Measurements from ENCODE around the genes TMCO3, GRK1 and RASA3.

DNA sequence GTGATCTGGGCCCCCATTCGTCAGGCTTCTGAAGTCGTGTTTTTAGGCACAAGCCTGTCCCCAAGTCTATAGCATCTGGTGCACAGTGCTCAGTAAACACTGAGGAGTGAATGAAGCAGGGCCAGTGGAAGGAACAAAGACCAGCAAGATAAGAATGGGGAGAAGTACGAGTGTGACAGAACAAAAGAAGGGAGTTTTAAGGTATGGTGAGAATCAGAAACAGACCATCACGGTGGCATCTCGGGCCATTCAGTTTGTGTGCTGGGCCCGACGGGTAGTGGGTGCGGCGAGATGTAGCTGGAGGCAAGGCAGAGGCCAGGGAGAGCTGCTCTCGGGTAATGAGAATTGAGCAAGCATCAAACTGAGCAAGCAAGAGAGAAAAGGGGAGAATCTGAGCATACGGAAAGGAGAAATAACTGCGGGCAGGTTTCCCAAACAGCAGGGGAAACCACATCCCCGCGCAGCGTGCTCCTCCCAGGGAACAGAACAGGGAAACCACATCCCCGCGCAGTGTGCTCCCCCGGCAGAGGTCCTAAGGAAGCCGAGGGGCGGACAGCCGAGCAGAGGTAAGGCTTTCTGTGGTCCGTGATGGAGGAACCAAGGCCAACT lies 23.4 kb upstream of the LAMP1 start:
- PRO-cap = no peak

DNA sequence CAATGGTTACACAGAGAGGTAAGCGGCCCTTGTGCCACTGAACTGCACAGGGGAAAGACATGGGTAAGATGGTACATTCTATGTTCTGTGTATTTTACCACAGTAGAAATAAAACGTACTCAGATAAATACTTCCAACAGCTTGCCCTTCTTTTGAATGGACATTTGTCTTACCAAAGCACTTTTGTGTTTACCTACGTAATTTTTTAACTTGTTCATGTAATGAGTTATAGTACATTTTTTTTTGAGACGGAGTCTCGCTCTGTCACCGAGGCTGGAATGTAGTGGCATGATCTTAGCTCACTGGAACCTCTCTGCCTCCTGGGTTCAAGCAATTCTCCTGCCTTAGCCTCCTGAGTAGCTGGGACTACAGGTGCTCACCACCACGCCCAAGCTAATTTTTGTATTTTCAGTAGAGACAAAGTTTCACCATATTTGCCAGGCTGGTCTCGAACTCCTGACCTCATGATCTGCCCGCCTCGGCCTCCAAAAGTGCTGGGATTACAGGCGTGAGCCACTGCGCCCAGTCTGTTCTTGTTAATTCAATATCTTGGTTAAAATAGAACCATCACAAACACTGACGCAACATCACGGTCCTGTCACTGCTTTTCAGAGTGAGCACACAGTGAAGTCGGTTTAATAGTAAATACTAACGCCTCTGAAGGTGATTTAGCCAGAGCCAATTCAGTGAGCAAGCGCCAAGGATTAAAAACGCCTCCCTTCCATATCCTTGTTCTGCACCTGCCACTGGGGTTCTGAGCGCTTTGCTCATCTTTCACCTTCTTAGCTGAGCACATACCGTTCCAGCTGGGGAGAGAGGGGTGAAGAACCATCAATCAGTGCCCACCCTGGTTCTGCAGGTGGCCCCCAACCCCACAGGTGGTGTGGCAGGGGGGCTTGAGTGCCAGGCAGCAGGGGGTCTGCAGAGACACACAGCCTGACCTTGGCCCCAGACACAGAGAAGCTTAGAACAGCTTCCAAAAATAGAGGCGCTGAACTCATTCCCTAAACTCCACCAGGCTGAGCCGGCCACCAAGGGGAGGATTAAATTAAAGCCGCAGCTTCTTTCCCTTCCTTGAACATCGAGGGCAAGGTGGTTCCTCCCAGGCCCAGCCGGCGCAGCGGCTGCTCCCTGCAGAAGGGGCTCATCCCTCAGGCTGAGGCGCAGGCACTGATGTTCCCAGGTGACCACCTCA lies 30.3 kb downstream of the LAMP1 start:
- PRO-cap = no peak

DNA sequence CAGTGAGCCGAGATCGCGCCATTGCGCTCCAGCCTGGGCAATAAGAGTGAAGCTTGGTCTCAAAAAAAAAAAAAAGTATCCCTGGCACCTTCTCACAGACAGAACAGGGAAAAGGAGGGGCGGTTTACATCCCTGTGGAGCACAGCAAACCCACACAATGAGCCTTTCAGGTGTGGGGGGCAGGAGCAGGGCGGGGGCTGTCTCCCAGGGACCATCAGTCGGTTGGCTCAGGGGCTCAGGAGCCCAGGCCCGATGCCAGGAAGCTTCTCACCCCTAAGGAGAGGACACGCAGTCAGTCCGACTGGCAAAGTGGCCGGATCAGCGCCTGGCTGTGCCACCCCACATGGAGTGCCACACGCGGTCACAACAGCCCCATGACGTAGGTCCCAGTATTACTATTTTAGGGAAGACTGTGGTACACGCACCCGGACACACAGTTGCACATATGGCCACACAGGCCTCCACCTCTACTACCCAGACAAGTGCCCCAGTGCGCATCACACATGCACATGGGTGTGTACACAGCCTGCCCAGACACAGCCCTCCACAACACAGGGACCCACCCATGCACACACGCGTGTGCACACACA lies 29.2 kb upstream of the GRTP1 start:
- PRO-cap = no peak

DNA sequence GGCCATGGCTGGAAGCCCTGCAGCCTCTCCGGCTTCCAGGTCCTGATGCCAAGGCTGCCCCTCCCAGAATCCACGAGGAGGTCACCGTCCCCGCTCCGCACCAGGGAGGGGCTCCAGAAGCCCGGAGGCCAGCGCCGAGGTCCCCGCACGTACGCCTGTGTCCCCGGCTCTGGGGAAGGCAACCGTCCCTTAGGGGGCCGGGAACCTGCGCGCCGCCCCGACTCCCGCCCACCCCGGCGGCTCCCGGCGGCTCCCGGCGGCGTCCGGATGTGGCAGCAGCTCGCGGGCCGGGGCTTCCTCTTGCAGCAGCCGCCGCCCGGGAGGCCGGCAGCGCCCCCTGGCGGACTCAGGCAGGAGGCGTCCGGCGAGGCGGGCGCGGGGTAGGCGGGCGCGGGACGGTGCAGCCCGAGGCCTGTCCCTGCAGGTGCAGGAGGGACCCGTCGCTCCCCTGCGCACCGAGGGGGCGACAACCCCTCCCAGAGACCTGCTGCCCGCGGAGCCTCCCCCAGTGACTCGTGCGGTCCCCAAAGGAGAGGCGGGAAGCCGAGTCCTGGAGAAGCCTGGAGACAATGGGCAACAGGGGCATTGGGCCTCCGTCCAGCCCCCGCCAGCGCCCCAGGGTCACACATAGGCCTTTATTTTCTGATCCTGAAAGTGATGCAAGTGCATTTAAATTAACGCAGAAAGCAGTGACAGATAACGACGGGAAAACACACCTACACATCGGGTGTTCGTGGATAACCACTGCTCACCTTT lies 30.1 kb upstream of the GRTP1 start:
- PRO-cap = no peak

DNA sequence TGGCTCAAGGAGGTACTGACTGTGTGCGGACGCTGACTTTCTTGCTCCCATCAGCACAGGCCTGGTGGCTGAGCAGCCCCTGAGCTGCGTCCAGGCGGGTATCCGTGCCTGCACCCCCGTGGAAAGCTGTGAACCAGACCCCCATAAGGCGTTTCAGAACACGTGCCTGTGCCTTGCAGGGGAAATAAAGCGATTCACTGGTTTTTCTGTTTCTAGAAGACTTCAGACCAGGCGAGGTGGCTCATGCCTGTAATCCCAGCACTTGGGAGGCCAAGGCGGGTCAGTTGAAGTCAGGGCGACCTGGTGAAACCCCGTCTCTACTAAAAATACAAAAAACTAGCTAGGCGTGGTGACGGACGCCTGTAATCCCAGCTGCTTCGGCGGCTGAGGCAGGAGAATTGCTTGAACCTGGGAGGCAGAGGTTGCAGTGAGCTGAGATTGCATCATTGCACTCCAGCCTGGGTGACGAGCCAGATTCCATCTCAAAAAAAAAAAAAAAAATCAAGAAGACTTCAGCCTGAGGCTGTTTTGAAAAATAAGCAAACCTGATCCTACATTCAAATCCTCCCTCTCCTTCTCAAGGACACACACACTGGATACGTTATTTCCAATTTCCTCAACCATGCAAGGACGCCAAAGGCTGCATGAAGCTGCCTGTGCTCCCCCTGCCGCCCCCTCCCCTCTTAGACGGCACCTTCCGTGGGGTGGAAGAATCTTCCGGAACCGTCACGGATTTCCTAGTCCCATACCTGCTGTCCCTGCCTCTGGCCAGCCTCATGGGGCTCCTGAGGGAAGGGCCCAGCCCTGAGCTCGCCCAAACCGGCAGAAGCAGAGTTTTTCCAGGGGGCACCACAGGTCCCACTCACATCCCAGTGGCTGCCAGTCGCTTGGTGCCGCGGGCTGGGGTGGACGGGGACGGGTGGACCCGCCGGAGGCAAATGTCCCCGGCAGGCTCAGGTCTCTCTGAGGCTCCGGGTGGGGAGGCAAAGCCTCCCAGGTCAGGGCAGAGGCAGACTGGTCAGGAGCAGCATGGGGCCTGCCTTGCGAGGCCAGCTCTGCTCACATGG lies 25.2 kb downstream of the ADPRHL1 start:
- PRO-cap = no peak

- PRO-cap = no peak
These were observed 15.3 kb upstream of the ADPRHL1 start for GRCh38 chr13:113468453-113469029.

GRCh38 chr13:113474226-113474613 lies 16.3 kb downstream of the DCUN1D2 start:
- PRO-cap = no peak

- PRO-cap = bidirectional peak, plus-strand start at chr13:113491021, minus-strand start at chr13:113490691
These were observed at the start of gene TMCO3 for GRCh38 chr13:113490327-113491440. TMCO3 (plus strand) TSS chr13:113491021.

DNA sequence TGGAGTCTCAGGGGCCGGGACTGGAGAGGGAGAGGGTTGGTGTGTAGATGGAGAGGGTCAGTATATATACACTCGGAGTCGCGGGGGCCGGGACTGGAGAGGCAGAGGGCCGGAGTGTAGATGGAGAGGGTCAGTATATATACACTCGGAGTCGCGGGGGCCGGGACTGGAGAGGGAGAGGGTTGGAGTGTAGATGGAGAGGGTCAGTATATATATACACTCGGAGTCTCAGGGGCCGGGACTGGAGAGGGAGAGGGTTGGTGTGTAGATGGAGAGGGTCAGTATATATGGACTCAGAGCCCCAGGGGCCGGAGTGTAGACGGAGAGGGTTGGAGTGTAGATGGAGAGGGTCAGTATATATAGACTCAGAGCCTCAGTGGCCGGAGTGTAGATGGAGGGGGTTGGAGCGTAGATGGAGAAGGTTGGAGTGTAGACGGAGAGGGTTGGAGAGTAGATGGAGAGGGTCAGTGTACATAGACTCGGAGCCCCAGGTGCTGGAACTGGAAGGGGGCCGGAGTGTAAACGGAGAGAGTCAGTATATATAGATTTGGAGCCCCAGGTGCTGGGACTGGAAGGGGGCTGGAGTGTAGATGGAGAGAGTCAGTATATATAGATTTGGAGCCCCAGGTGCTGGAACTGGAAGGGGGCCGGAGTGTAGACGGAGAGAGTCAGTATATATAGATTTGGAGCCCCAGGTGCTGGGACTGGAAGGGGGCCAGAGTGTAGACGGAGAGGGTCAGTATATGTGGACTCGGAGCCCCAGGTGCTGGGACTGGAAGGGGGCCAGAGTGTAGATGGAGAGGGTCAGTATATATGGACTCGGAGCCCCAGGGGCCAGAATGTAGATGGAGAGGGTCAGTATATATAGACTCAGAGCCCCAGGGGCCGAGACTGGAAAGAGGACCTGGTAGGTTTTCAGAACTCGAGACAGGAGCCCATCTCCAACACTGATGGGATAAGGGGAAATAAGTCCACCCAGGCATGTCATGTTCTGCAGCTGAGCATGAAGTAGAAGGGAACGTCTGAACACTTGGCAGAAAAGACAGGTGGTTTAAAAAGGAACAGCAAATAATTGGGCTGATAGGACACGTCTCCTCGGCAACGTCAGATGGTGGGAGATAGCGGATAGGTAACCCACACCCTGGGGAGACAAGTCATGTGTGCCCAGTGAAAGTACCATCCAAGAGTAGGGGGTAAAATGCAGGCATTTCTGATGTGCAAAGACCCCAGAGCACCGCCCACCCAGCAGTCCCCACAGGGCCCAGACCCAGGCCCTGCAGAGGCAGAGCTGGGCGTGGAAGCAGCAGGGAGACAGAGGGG lies 21.7 kb downstream of the TMCO3 start:
- PRO-cap = no peak

DNA sequence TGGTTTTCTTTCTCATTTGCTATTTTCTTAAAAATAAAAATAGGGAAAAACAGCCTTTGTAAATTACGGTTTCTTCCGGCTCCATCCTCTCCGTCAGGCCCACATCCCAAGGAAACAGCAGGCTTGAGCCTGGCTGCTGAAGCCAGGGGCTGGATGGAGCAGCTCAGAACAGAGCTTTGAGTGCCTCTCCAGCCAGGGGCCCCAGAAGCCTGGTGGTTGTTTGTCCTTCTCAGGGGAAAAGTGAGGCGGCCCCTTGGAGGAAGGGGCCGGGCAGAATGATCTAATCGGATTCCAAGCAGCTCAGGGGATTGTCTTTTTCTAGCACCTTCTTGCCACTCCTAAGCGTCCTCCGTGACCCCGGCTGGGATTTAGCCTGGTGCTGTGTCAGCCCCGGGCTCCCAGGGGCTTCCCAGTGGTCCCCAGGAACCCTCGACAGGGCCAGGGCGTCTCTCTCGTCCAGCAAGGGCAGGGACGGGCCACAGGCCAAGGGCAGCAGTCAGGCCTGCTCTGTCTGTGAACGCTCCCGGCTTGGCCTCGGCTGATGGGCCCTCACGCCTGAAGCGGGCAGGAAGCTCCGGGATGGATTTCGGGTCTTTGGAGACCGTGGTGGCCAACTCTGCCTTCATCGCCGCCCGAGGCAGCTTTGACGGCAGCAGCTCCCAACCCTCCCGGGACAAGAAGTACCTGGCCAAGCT lies at the start of gene GRK1:
TSS of gene GRK1 (plus strand) at position 412 of the 695 bp plus-strand sequence.
- PRO-cap = no peak

- PRO-cap = no peak
These were observed 3.3 kb downstream of the GRK1 start for GRCh38 chr13:113670225-113670718.

- PRO-cap = no peak
These were observed 207 bp downstream of the GAS6 start for GRCh38 chr13:113863816-113863921.

DNA sequence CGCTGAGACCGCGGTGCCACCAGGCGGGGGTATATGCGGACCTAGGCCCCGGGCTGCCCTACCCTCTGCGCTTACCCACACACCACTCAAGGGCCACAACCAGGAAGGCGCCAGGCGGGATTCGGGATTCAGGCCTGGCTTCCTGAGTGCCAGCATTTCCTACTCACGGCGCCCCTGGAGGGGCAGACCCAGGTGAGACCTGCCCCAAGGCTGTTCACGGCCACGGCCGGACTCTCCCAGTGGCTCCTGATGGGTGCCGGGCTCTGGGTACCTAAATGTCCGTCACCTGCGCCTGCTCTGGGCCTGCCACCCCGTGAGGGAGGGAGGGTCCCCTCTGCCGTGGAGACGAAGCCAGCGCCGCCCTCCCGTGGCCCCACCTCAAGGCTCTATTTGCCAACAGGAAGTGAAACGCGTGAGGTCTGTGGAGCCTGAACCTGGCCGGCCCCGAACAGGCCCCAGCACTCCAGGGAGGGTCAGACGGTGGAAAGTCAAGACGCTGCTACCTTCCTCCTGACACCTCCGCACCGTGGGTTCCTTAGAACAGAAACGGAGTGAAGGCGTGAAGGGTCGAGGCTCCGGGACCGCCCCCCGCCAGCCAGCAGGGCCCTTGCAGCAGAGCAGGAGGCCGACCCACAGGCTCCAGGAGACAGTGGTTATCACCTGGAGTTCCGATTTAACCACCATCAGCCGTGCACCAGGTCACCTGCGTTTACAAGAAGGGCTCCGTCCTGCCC lies 50.7 kb upstream of the C13orf46 start:
- PRO-cap = no peak

GRCh38 chr13:114025147-114025711 lies 51.4 kb upstream of the C13orf46 start:
- PRO-cap = no peak

GRCh38 chr13:114065051-114066240 lies 67.0 kb downstream of the RASA3 start:
- PRO-cap = bidirectional peak, plus-strand start at chr13:114065906, minus-strand start at chr13:114065800

GRCh38 chr13:114068738-114069456 lies 63.5 kb downstream of the RASA3 start:
- PRO-cap = no peak

- PRO-cap = no peak
These were observed 44.9 kb downstream of the RASA3 start for GRCh38 chr13:114087534-114087879.

- PRO-cap = no peak
These were observed 25.0 kb downstream of the RASA3 start for GRCh38 chr13:114107182-114108008.

- PRO-cap = no peak
These were observed at the start of gene RASA3 for GRCh38 chr13:114132229-114133141. RASA3 (minus strand) TSS chr13:114132623.

GRCh38 chr13:114140946-114141284 lies 8.5 kb upstream of the RASA3 start:
- PRO-cap = no peak

Measured in natural killer cell (primary cell).